Diencephalon (tissue), 2 donors: ENCODE results near the gene MED14.

GRCh38 chrX:39767400-39767725 lies 330.4 kb downstream of the BCOR start:
- RAMPAGE, long total RNA = no peak

- RAMPAGE, long total RNA = no peak
Measured at GRCh38 chrX:39905380-39906080, 192.2 kb downstream of the BCOR start.

DNA sequence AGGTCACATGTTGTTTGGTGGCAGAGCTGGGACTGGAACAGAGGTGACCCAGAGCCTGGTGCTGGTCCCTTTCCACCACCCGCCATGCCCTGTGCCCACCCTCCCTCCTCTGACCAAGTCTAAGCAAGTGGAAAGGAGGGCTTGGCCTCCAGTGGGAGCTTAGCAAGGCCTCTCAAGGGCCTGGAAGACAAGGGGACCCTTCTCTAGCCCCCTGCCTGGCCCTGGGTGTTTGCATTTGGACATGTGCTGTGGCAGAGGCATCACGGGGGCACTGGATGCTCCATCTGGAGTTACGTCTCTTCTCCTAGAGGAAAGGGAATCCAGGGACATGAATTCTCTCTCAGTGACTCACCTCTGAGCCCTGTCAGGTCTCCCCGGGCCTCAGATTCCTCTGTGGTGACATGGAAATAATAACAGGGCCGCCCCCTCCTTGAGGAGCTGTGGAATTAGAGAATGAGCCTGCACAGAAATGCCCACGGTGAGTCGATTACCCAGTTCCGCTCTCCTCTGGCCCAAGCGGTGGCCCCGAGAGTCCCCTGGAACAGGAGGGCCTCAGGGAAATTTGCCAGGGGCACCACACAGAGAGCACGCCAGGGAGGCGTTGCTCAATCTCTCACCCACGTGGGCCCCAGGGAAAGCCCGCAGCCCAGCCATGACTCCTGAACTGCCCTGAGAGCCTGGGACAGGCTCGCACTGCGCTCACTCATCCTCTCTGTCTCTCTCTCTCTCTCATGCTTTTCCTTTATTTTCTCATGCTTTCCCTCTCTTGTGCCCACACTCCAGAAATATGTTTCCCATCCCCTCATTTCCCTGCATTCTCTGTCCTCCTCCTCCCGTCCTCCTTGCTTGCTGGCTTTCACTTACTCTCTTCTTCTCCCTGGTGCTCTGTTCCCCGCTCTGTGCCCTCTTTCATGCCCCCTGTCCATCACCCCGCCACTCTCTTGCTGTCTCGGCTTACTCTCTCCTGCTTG lies 189.5 kb downstream of the BCOR start:
- RAMPAGE, long total RNA = no peak

DNA sequence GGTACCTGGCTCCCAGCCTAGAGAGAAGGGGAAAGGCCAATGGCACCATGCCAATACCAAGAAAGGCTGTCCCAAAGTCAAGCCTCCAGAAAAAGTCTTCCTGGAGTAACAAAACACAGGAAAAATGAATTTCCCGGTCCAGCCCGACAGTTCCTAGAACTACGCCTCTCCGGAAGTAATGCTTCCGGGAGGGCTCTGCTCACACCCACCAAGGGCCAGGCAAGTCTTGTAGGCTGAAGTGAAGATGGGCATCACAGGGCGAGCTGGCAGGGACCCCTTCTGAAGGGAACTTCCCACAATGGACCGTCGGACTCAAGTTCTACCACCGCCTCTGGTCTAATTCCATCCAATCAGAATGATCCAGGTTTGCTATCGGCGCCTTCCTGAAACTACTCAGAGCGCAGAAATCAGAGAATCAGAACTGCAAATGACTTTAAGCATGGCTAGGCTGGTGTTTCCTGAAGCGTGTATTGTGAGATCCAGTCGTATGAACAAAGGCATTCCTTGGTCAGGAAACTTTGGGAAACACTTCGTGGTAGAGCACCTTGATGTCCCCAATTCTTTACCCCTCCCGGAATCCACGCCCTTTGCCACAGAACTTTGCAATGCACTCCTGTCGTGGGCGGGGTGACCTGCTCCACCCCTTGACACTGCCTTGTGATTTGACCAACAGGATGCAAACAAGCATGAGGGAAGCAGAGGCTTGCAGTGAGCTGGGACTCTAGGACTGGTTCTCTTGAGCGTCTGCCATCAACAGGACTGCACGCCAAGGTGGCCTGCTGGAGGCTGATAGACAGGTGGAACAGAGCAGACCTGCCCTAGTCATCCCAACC lies 127.8 kb downstream of the BCOR start:
- RAMPAGE, long total RNA = no peak

- RAMPAGE, long total RNA = no peak
Measured at GRCh38 chrX:40011784-40012390, 85.9 kb downstream of the BCOR start.

DNA sequence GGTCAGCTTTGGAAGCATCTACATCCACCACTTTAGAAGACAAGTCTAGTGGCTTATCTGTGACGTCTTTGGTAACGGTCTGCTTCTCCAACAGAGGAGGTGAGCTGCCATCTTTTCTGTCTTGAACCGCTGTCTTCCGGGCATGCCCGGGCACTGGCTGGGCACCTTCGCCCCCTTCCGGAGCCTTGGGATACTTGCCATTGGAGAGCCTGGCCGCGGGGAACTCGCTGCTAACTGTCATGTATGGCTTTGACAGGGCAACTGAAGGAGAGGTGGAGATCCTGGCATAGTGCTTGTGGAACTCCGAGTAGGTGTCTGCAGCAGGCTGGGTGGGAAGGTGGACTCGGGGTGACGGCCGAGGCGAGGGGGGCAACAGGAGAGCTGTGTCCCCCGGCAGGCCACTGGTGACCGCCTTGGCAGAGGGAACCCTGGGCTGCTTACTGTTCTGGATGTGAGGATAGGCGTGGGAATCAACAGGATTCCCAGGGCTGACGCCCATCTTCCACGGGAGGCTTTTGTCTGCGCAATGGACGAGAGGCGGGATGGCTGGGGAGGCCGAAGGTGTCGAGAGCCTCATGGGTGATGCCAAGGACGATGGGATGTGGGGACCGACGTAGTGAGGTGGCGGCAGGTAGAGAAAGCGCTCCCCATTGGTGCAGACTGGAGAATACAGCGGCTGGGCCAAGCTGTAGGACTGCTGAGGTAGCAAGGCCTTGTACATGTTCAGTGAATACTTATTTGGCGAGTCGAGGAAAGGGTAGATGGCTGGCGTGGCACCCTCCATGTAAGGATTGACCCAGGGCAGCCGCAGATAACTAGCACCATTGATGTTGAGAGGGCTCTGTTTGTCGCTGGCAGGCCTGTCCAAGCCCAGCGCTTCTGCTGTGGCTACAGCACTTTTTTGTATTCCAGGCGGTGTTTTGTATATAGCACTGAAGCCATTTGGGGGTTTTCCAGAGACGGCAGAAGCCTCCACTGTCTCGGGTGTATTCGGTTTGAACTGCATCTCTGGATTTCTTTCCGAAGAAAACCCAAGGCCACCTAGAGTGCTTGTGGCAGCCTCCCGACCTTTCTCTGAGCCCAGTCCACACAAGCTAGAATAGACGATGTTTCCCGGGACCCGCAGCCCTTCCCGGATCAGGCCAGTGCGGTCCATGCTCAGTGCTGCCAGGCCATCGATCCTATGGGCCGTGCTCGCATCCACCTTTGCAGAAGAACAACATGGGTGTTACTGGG lies 23.4 kb downstream of the BCOR start:
- RAMPAGE, long total RNA = no peak

DNA sequence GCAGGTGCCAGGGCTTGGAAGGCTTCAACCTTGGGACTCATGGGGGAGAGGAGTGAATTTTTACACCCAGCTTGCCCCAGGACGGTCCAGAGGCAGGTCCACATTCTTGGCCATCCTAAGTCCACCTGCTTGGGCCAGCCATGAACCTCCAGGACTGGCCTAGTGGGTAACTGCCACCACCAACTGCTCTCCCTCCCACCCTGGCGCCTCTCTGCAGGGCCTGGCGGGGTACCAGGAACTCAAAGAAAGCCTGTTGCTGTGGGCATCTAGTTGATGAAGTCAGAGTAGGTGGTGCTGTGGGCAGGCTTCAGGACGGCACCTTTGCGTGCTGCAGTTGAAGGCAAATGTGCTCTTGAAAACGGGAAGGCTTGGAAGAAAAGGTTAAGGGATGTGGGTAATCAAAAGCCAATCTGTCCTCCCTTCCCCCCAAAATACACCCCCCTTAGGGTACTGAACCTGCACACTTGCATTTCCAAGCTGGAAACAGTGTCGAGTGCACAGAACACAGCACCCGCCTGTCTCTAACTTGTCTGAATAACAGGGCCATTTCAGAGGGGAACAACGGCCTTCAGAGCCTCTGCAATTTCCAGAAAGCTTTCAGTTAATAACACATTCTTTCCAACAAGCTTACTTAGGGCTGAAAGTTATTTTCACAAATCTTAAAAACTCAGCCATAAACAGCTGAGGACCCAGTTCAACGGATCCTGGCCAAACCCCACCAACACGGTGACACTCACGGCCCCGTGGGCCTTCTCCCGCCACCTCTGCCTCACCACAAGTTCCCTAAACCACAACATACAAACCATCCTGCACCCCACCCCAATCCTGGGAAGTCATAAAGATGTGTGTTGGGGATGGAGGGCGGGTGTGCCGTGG lies 11.8 kb downstream of the BCOR start:
- RAMPAGE, long total RNA = no peak

GRCh38 chrX:40095344-40095588 lies 2.5 kb downstream of the BCOR start:
- RAMPAGE, long total RNA = no peak

- RAMPAGE, long total RNA = no peak
Measured at GRCh38 chrX:40267456-40267890, 169.7 kb upstream of the BCOR start.

DNA sequence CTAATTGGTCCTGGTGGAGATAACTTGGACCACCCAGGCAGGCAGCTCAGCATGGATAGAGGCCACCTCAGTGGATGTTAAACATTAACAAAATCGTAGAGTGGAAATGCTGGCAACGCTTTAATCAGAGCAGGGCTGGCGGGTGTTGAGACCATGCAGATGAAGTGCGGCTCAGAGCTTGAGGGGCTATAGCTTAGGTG lies 178.0 kb upstream of the ATP6AP2 start:
- RAMPAGE, long total RNA = no peak

DNA sequence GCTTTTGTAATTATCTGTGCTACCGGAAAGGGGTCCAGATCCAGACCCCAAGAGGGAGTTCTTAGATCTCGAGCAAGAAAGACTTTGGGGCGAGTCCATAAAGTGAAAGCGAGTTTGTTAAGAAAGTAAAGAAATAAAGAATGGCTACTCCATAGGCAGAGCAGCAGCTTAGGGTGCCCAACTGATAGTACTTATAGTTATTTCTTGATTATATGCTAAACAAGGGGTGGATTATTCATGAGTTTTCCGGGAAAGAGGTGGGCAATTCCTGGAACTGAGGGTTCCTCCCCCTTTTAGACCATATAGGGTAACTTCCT lies 9.7 kb upstream of the ATP6AP2 start:
- RAMPAGE, long total RNA = no peak

DNA sequence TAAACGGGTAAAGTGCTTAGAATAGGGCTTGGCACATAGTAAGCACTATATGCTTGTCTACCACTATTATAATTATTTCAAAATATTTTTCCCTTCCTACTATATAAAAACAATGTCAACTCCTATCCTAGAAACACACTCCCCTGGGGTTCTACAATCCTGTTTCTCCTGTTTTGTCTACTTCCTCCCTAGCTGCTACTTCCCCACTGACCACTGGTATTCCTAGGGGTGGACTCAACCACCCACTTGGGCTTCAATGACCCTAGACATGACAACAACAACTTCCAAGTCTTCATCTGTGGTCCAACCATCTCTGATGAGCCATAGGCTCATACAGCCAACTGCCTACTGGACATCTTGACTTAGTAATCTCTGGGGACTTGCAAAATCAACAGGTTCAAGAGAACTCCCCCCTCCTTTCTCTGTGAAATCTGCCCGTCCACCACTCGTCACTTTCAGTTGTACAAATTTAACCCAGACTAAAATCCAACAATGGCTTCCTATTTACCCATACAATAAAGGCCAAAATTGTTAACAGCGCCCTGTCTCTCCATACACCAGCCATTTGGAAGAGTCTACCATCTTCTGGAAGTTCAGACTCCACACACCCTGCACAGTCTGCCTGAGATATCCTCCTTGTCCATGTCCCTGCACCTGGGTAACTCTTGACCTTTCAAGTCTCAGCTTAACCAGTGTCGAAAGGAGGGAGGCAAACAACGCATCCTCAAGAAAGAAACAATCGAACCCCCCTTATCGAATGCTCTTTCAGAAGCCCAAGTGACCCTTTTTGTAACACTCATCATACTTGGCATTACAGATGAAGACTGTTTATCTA lies 22.0 kb upstream of the CXorf38 start:
- RAMPAGE, long total RNA = no peak

DNA sequence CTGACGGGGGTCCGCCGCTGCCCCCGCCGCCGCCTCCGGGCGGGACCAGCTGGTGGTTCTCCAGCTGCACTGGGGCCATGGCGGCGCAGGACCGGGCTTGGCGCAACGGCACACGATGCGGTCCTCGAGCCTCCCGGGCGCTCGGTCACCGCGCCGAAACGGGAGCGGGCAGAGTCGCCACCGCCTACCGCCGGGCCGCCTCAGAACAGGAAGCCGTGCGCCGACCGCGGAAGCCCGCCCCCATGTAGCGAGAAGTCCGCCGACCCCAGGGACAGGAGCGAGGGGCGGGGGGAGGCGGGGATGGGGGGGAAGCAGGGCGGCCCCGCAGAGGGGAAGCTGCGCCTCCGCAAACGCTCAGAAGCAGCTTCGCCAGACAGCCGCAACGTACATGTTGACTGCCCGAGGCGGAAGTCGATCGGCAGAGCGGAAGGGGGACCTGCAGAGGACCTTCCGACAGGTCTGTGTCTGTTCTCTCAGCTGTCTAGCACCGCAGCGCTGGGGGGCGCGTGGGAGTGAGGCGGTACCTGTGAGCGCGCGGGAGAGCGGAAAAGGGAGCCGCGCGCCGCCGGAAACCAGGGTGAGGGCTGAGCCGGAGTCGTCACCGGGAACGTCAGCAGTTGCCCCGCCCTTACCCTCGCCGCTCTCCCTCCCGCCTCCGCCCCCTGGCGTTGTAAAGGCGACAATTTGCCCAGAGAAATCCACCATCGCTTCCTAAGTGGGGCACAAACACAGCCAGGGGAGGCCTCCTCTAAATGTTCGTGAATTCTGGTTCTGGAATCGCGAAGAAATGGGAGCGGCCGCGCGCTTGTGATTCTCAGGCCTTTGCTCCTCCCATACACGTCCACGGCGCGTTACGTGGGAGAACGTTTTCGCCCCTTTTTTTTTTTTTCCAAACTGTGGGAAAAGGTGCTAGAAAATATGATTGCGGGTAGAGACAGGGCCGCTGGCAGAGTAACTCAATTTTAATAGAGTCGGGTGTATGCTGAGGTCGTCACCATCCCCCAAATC lies at the start of gene MED14:
Gene MED14 (minus strand): TSS at position 209 of the 1,008 bp plus-strand sequence.
- RAMPAGE, long total RNA = start-site peak on the plus strand centred at position 351 of the sequence, 96 bp wide, 13 and 19 reads in 2 replicates

DNA sequence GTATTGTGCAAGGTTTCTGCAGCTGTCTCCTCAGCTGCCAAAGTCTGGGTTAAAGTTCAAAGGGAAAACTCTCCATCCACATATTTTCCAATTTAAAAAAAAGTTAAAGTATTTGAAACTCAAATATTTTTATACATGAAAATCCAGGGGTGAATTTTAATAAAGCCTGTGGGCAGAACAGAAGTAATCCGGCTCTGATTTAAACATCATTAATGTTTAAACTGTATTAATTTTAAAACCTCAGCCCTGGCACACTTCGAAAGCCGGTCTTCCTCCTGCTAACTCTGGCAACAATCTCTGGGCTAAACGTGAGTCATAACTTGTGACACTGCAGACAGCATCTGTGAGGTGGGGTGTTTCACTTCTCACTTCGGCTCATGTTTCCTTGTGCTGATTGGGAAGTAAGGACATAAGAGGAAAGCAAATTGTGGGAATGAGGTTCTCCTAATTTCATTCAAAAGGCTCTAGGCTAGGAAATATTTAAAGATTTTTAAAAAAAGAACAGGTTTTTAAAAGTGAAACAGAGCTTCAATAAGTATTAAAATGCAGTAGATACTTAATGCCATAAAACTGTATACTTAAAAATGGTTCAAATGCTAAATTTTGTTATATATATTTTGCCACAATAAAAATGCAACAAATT lies 139.9 kb upstream of the USP9X start:
- RAMPAGE, long total RNA = no peak

DNA sequence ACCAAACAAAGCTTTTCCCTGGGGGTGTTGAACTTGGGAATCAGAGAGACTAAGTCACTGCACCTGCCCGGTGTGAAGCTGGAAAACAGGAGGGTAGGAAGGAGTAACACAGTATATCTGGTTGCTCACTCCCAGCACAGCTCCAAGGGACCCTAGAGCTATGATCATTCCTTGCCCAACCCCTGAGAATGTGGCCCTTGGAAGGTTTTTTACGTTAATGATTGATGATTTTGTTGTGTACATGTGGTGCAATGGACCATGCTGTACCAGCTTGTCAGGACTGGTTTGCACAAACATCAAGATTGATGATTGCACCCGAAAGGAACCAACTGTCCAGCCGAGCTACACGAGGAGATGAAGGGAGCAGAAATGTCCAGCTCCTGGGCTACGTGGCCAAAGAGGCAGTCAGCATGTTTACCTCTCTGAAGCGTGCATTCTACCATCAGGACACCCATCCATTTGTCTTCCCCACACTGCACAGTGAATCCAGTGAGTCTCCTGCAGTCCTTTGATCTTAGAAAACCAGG lies 83.2 kb upstream of the USP9X start:
- RAMPAGE, long total RNA = no peak

DNA sequence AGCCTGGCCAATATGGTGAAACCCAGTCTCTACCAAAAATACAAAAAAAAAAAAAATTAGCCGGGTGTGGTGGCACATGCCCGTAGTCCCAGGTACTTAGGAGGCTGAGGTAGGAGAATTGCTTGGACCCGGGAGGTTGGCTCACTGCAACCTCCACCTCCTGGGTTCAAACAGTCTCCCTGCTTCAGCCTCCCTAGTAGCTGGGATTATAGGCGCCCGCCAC lies 16.0 kb downstream of the USP9X start:
- RAMPAGE, long total RNA = no peak

DNA sequence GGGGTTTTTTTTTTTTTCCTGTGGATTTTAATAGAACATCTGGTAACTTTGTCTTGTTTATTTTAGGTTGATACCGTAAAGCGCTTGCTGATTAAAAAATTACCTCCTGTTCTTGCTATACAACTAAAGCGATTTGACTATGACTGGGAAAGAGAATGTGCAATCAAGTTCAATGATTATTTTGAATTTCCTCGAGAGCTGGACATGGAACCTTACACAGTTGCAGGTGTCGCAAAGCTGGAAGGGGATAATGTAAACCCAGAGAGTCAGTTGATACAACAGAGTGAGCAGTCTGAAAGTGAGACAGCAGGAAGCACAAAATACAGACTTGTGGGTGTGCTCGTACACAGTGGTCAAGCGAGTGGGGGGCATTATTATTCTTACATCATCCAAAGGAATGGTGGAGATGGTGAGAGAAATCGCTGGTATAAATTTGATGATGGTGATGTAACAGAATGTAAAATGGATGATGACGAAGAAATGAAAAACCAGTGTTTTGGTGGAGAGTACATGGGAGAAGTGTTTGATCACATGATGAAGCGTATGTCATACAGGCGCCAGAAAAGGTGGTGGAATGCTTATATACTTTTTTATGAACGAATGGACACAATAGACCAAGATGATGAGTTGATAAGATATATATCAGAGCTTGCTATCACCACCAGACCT lies 118.0 kb upstream of the DDX3X start:
- RAMPAGE, long total RNA = no peak

DNA sequence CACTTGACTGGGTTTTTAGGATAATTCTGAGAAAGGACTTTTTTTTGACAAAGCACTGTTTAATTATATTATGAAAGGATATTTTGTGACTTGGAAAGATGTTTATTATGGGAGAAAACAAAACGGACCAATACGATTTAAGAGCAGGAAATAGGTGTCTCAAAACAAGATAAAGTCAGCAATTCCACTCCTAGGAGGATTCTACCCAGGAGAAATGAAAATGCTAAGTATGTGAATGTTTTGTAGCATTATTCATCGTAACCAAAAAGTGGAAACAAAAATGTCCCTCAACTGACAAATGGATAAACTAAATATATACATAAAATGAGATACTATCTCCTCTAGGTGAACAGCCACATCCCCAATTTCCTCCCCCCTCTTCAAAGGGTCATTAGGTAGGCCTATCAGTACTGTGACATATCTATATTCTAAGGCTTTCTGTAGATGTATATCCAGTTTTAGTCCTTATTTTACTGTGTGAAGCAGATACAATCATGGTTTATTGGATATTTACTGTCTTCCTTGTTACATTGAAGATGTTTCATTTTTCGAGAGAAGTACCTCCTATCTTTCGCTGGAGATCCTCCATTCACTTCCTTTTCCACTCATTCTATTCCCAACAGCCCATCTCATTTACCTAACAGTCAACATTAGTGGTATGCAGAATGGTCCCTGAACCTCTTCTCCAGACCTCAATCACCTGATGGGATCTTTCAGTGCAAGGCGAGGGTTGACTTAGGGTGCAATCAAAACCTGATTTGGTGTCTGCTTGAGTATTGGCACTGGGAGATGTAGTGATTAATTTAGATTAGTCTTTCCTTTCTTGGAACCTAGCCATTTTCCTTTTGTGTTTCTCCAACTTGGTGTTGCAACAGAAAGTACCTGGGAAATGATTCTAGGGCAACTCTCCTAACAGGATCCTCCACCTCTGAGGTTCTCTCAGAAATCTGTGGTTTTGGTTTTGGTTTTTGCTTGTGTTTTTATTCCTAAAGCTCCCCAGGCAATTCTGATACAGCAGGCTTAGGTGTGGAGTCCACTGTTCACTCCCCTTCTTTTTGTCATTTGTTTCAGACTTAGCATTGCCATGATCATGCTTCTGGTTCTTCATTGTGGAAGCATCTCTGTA lies 18.2 kb downstream of the DDX3X start:
- RAMPAGE, long total RNA = no peak

DNA sequence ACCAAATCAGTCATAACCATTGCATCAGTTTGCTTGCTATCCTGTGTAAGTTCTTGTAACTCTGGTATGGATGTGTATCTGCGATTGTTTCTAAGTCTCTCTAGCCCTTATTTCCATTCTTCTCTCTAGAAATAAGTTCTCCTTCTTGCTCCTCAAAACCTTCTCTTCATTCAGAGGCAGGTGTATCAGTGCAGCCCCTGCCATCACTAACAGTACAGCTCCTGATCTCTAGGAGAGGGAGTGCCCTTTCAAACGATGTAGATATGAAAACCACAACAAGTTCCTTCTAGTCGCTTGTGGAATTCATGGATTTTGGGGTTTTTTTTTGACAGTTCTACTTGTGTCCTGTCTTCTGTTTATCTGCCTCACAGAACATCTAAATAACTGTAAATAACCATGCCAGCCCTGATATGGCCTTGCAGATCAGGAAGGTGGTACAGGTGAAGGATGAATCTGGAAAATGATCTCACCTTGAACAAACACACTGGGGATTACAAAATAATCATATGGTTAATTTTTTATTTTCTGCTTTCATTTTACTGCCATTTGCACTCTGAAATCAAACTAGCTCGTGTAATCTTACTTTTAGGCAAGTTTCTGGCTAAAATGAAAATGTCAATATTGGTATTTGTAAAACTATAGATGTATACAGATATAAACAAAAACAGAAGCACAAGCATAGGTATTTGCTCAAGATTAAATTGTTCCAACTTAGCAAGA lies 37.1 kb downstream of the GPR82 start:
- RAMPAGE, long total RNA = no peak

GRCh38 chrX:41764186-41765076 lies 40.5 kb downstream of the GPR82 start:
- RAMPAGE, long total RNA = no peak